Peritoneum (tissue), 1 donor: ENCODE measurements around a stretch of chr3.

GRCh38 chr3:179404113-179404940 lies 46.9 kb downstream of the GNB4 start:
- PRO-cap, result no peak

DNA sequence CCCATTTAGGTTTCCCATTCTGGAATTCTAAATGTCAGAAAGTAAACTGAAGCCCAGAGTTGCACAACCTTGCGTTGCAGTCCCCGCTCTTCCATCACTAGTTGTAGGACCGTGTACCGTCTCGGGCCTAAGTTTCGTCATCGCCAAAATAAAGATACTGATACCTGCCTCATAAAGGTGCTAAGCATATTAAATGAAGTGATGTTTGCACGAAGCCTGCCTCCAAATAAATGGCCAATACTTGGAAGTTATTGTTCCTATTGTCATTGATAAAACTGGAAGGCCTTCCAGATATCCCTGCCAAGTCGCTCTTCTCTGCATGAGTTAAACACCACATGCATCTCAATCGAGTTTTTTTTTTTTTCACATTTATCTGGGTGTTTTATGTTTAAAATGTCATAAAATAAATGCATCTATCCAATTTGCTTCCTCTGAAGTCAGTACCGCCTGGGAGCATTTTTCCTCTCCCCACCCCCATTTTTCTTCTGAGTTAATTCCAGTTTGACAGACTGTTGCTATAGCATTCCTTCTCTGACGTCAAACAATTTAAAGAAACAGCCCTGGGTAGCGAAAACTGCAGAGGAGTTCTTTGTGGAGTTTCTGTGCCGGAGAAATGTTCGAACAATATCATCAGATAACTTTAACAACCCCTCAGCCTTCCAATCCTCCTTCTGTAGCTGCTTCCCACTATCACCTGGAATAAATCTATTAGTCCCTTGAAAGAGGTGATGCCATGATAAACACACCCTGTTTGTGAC lies 777 bp upstream of the GNB4 start:
- PRO-cap, result no peak

- PRO-cap, result no peak
These were observed 87.1 kb downstream of the USP13 start for GRCh38 chr3:179739749-179740496.

DNA sequence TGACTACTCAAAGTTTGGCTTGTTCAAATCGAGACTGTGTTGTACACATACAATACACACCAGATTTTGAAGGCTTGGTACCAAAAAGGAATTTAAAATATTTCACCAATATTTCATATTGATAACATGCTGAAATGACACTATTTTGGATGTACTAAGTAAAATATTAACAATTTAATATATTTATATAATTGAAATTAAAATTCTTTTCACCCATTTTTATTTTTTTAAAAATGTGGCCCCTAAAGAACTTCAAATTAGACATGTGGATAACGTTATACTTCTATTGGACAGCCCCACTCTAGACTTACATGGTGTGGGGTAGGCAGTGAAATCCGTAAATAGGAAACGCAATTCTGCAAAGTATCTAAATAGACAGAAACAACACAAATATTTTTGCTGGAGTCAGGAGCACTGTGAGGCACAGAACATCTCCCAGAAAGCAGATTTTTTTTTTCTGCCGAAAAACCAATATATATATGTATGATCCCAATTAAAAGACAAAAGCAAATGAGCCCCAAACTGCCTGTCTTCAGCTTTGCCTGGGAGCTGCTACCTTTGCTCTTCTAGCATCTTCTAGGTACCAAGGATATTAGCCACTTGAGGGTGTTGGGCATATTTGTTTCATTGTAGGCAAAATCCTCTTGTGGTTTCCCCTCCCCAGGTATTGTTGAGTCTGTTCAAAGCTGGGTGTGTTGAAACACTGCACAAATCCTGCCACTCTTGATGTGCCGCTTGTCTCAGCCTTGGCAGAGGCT lies 135.8 kb downstream of the USP13 start:
- PRO-cap, result no peak

DNA sequence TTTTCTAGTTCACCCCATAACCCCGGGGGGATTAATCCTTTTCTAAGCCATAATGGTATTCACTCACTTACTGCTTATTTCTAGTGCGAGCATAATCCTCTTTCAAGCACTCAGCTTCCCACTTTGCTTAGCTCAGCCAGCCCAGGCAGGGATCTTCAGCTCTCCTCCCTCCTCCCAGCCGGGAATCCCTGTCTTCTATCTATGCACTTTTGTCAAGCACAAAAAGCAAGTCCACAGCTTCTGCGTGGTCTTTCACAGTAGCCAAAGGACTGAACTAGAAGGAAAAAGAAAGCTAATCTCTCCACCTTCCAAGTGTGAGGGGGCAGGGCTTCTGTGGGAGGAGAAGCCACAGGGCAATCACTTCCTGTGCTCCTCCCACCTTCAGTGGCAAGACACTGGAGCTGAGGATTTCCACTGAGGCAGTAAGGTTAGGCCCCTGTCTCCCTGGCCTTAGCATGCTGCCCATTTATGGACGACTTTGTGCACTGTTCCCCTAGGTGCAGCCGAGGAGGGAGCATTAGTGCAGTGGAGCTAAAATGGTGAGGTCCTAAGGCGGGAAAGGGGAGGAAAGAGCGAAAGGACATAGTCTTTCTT lies 62.7 kb downstream of the PEX5L start:
- PRO-cap, result no peak

DNA sequence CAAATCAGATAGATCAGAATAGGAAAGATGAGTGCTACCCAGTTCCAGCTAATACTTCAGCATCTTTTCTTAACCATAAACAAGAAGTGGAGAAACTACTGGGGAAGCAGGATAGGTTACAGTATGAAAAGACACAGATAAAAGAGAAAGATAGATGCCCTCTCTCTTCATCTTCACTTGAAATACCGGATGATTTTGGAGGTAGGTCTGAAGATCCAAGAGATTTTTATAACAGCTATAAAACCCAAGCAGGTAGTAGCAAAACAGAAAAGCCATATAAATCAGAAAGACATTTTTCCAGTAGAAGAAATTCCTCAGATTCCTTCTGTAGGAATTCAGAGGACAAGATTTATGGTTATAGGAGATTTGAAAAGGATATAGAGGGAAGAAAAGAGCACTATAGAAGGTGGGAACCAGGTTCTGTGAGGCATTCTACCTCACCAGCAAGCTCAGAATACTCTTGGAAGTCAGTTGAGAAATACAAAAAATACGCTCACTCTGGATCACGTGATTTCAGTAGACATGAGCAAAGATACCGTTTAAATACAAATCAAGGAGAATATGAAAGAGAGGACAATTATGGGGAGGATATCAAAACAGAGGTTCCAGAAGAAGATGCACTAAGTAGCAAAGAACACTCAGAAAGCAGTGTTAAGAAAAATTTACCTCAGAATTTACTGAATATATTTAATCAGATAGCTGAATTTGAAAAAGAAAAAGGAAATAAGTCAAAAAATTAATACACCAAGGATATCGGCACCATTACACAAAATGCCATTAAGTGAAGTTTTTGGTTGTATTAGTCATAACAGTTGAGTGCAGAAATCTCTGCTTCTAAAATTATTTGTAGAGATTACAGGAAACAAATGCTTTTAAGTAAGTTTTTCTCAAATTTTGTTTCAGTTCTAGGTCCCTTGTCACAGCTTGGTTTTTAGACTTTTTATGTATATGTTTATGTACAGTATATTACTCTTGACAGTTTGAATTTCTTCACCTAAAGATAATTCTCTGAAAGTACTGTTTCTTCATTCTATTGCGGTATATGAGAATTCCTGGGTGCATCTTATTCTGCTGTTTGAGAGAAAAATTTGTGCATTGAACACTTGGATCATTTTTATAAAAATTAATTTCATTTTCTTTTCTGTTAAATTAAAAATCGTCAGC lies 8.2 kb downstream of the TTC14 start:
- PRO-cap, result no peak

DNA sequence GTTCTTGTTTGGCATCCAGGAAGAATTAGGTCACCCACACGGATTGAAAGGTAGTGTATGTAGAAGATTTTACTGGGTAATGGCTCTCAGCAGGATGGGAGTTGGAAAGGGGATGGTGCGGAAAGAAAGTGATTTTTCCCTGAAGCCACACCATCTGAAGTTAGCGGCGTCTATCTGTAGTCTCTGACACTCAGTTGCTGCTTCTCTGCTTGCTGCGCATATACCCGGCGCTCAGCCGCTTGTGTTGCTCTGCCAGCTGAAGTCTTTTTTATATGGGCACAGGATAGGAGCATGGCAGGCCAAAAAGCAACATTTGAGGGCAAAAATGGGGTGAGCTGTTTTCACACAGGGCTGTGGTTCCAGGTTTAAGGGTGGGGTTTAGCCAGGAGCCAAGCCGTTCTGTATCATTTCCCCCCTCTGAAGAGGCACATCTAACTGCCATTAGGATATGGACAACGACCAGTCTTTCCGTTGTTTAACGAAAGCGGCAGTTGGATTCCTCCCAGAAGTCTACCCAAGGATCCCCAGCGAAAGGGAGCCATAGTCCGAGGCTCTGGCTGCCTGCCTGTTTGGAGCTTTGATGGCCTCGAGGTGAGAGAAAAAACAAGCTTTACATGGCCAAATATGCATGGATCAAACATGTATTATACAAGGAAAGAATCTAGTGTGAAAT lies 44.1 kb upstream of the FXR1 start:
- PRO-cap, result no peak

DNA sequence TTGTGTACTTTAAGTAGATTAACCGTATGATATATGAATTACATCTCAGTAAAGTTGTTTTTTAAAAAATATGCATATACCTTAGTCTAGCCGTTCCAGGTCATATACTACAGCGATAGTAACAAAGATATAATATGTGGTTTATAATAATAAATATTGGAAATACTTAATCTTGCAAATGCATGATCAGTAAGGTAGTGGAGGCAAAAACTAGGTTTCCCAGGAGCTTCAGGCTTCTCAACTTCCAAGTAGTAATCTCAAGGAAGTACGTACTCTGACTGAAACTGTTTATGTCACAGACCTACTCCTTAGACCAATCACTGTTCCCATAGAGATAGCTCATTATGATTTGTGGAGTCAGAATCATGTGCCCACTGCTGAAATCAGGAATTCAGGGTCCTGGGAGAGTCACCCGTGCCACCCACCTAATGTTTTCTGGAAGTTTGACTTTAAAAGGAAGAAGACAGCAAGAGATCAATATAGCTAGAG lies 41.7 kb upstream of the FXR1 start:
- PRO-cap, result no peak

DNA sequence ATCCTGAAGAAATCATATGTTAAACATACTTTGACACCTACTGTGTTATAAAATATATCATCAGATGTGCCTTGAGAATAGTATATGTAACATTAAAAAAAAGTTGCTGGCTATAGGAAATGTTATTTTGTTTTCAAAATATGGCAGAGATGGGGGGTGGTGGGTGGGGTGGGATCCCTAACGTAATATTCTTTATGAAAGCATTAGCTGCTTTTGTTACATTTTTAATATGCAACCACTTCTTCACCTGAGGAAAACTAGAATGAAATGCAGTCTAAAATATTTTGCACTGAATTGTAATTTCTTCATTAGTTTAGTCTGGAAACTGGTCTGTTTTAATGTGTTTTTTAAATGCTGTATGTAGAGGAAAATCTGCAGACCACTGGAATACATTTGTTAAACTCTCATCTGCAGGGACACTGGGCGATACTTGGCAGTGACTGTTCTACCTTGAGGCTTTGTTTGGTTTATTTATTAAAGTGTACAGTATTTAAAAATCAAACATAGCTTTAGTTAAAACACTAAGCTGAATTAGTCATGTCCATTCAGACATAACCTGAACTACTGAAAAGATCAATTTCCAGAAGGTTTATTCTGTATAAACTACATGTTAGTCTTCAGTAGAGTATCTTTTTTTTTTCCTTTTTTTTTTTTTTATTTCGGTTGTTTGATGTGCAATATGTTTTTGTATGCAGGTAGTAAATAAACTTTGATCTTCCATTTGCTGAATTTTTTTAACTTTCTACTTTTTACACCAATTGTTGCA lies 12.9 kb downstream of the DNAJC19 start:
- PRO-cap, result no peak

DNA sequence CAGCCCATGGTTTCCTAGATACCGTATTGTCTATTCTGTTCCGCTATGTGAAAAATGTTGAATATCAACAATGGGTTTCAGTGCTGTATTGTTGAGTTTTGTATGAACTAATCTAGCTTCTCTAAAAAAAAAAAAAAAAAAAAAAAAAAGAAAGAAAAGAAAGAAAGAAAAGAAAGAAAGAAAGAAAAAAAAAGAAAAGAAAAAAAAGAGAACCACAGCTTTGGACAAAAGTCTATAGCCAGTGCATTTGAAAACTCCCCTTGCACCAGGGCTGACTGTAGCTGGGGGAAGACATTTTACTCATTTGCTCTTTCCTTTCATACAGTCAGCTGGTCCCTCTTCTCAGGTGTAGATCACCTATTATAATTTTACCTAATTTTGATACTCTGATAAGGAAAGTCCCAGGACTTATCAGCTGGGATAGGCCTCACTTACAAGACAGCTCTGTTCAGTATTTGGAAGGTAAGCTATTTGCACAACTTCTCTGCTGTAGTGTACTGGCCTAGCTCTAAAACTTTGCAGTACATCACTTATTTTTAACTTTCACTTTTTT lies 101.4 kb upstream of the SOX2 start:
- PRO-cap, result no peak

- PRO-cap, result no peak
These were observed 91.6 kb upstream of the SOX2 start for GRCh38 chr3:181620192-181620471.

DNA sequence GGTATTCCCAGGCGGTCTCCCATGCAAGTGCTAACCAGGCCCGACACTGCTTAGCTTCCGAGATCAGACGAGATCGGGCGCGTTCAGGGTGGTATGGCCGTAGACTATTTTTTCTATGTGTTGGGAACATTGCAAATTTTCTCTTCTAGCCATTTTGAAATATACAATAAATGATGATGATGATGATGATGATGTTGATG lies 111.1 kb downstream of the SOX2 start:
- PRO-cap, result no peak

DNA sequence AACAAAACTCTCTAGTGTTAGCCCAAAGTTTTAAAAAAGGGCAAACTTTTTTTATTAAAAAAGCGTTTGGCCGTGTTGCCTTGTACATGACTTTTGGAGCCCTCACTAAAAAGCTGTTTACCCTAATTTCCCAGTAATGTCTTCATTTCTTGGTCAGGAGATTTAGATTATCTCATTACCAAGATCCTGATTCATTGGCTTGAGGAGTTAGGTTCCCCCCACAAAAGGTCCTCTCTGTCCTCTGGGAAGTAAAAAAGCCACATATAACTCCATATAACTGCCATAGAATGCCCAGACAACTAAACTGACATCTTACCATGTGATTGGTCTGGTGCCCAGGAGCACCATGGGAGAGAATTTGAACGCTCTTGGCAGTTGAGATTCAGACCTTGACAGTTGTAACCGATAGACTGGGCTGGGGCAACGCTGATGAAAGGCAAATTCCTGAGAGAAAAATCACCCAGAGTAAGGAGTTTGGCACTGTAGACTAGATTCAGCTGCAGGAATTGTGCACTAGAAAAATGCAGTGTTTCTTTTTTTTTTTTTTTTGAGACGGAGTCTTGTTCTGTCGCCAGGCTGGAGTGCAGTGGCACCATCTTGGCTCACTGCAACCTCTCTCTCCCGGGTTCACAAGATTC lies 240.4 kb downstream of the SOX2 start:
- PRO-cap, result no peak

DNA sequence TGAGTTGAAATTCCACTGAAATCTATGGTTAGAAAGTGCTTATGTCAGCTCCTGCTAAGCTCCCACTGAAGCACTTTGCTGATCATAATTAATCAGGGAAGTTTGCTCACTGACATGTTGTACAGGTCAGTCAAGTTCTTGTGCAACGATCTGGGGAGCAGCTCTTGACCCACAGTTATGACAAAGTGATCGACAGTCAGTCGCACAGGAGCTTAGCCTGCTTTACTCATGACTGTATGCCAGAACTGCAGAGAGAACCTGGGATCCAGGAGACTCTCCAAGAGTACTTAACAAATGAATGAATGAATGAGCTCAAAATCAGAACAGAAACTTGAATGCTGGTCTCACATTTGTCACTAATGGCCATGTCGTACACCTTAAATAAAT lies 453.6 kb downstream of the SOX2 start:
- PRO-cap, result no peak

DNA sequence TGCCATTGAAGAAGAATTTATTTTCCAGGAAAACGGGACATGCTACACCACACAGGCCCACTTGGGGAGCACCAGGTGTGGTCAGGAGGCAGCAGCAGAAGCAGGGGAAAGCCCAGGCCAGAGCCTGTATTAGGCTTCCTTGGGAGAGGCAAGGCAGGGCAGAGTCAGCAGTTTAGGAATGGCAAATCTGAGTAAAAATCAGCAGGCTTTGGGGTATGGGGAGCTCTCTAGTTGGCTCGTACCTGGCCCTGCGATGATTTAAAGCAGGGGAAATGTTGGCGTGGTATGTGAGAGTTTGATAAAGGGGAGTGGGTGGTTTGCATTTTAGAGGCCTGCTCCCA lies 88.3 kb upstream of the ATP11B start:
- PRO-cap, result no peak

- PRO-cap, result no peak
These were observed 80.5 kb downstream of the ATP11B start for GRCh38 chr3:182873790-182874174.

DNA sequence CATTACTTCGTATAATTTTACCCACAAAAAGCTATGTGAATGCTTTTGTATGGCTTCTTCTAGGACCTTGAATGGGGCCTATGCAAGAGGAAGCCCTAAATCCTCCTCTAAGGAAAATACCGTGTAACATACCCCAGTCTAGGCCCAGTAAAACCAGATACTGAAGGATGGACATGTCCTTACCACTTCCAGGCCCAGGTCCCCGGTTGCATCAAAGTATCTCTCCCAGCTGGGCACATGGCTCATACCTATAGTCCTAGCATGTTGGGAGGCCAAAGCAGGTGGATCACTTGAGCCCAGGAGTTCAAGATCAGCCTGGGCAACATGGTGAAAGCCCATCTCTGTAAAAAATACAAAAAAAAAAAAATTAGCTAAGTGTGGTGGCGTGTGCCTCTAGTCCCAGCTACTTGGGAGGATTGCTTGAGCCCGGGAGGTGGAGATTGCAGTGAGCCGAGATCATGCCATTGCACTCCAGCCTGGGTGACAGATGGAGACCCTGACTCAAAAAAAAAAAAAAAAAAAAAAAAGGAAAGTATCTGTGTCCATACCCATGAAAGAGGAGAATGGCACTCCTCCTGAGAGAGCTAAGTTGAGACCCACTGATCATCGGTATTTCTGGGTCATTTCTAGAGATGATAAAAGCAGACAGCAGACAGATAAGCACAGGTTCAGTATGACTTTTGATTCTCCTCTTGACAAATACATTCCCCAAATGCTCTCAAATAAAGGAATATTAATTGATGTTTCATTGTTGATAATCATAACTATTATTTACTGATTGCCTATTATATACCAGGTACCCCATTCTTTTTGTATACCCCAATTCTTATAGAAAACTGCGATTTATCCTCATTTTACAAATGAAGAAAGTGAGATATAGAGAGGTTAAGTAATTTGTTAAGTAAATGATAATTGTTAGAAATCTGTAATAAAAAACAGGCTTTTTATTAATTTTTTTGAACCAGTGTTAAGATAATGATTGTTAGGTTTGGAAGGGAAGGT lies 85.4 kb downstream of the DCUN1D1 start:
- PRO-cap, result no peak

GRCh38 chr3:183101341-183101859 lies 2.1 kb upstream of the MCCC1 start:
- PRO-cap, result no peak

DNA sequence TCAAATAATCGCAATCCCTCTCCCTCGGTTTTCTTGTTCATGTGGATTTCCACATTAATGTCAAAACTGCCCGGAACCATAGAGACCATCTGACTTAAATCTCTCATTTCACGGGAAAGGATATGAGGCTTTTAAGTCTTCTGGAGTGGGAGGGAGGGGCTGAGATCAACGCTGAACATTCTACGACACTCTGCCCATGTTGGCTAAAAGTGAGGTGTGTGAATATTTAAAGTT lies 9.4 kb downstream of the LAMP3 start:
- PRO-cap, result no peak

GRCh38 chr3:183161621-183162112 lies 867 bp downstream of the LAMP3 start:
- PRO-cap, result no peak